WTC11 (cell line): ENCODE measurements around the gene ZNF407.

DNA sequence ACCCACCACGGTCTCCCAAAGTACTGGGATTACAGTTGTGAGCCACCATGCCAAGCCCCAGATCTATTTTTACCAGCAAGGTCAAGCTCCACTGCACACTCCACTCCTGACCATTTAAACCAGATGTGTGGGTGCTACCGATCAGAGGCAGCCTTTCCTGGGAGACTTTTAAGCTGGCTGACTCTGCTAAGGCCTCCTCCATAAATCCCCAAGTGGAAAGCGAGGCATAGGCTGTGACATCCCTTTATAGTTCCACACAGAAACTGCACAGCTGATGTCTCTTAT, 67.6 kb upstream of the CD226 start:
- PRO-cap = no peak

- PRO-cap = no peak
Measured at GRCh38 chr18:70047973-70048310, 100.3 kb upstream of the CD226 start.

GRCh38 chr18:70302099-70302484, 13.2 kb downstream of the SOCS6 start:
- PRO-cap = no peak

GRCh38 chr18:70376682-70377813, 88.2 kb downstream of the SOCS6 start:
- PRO-cap = no peak

DNA sequence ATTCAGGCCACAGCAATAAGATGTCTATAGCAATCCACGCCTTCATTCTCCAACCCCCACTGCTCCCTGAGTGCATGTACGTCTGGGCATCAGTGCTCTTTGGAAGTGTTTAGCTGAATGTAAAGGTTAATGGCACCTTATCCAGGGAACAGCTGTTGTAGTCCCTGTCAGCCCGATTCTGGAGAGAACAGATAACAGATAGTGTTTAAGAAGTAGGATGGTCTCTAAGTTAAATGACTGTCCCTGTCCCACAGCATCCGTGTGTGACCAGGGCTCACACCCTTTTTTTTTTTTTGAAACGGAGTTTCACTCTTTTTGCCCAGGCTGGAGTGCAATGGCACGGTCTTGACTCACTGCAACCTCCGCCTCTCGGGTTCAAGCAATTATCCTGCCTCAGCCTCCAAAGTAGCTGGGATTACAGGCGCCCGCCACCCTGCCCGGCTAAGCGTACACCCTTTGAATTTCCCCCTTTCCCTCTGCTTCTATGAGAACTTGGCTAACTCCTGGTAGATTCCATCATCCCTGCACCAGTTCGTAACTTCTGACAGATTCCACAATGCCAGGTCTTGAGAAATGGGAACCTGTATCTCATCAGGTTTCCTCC, 89.6 kb downstream of the SOCS6 start:
- PRO-cap = no peak

DNA sequence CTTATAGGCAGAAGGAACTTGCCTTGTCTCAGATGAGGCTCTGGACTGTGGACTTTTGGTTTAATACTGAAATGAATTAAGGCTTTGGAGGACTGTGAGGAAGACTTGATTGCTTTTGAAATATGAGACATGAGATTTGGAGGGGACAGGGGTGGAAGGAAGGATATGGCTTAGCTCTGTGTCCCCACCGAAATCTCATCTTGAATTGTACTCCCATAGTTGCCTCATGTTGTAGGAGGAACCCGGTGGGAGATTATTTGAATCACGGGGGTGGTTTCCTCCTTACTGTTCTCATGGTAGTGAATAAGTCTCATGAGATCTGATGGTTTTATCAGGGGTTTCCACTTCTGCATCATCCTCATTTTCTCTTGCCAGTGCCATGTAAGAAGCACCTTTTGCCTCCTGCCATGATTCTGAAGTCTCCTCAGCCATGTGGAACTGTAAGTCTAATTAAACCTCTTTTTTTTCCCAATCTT, 310.5 kb downstream of the SOCS6 start:
- PRO-cap = no peak

DNA sequence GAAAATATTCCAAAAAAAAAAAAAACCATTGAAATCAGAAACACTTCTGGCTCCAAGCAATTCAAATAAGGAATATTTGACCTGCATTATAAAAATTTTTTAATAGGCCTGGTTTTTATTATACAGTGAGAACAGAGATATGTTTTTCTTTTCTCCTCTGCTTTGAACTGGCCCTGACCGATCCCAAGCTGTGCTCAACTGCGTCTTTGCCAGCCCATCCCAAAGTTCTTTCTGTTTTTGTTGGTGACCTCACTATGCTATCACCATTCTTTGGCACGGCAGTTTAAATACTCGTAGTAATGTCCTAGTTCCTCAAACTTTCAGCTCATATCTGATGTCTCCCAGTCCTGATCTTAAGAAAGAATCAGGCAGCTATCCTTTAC, 42.2 kb upstream of the NETO1 start:
- PRO-cap = no peak

DNA sequence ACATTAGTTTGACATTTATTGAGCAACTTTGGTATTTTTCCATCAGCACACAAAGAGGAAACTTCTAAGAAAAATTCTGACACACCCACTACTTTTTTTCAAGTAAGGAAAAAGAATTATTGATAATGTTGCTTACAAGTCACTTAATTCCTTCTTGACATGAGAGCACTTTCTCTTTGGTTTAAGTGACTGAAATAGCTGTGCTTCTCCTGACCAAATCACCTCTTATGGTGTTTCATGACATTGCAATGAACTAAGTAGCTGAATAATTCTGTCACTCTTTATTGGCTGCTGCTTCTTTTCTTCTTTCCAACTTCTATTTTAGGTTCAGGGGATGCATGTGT, 447.5 kb upstream of the NETO1 start:
- PRO-cap = no peak

GRCh38 chr18:74288035-74288546, 3.7 kb downstream of the CYB5A start:
- PRO-cap = no peak

DNA sequence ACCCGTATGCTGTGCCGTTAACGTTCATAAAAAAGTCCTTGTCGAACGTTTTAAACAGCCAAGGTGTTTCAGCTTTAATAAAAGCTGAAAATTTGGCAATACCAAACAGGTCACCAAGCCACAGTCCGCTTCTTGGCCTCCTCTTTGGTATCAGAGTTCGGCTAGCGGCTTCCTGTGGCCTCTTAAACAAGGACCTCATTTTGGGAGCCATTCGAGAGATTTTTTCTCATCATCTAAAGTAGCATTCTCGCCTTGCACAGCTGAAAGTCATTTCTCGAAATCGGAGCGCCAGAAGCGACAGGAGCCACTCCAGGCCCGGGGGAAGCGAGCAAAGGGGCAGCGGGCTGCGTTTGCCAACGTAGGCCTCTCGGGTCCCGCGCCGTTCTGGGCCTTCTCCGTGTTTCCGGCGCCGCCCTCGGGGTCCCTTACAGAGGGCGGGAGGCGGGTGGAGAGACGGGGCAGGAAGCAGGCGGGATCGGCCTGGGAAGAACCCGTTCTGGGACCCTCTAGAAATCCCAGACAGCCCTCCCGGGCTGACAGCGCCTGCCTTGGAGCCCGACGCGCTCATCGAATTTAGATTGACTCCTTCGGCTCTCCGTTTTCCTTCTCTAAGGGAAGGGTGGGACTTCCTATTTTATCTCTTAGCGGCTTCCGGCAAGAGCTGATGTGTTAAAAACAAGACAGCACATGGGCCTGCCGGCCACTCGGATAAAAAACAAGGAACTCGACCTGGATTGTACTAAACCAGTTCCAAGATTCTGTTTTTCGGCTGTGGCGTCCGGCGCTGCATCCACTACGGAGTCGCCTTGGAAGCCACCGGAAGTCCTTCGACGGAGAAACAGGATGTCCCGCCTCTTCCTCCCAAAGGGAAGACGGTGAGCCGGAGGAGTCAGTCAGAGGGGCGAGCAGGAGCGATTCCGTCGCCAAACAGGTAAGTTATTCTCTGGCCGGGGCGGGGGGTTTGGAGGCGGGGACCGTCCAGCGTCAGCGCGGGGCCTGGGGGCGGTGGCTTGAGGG, at the start of gene ZNF407:
Gene ZNF407 (plus strand): TSS at position 864 of the 1,017 bp plus-strand sequence.
- PRO-cap = bidirectional peak, plus-strand start at position 428 of the sequence, minus-strand start at position 386 of the sequence; bidirectional peak, plus-strand start at position 864 of the sequence, minus-strand start at position 829 of the sequence

GRCh38 chr18:74977924-74978450, 231.0 kb downstream of the PTGR3 start:
- PRO-cap = no peak

DNA sequence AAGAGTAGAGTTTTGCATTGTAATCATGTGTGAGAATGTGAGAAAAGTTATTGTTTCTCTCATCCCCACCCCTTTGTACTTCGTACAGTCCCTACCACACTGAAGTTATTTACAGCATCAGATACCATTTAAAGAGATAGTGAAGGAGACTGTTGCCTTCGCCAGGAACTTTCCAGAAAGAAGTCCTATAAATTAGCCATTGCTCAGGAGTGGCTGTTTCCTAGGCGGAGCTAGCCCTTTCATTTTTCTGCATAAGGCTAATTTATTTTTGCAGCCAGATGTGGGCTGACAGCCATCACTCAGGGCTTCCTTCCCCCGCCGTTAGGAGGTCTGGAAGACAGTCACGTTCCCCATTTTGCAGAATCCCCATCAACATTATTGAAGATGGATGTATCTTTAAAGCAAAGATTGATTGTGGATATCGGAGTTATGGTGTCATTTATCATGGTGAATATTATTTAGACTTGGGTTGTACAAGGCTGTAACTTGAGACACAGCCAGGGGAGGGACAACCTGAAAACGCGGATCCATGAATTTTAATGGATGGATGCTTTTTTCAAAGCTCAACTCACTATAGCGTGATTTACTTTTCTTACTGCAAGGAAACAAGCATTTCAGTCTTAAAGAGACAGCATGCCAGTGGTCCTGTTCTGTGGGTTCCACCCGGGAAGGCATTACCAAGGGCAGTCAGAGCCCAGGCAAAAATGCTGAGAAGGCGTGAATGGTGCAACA, 17.2 kb downstream of the TSHZ1 start:
- PRO-cap = no peak

GRCh38 chr18:75280454-75280920, 69.9 kb downstream of the TSHZ1 start:
- PRO-cap = no peak

DNA sequence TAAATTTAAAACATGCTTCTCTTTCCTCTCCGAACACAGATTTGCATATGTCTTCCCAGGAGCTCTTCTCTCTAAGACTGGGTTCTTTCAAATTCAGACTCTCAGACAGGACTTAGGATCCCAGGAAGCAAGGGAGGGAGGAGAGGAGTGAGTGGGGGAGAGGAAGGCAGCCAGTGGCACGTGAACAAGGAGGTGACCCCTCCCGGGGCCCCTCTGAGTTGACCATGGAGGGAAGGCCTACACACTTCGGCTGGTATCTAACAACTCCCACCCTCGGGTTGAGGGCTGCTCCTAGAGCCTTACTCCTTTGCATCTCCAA, 344.3 kb downstream of the ZNF516 start:
- PRO-cap = no peak

DNA sequence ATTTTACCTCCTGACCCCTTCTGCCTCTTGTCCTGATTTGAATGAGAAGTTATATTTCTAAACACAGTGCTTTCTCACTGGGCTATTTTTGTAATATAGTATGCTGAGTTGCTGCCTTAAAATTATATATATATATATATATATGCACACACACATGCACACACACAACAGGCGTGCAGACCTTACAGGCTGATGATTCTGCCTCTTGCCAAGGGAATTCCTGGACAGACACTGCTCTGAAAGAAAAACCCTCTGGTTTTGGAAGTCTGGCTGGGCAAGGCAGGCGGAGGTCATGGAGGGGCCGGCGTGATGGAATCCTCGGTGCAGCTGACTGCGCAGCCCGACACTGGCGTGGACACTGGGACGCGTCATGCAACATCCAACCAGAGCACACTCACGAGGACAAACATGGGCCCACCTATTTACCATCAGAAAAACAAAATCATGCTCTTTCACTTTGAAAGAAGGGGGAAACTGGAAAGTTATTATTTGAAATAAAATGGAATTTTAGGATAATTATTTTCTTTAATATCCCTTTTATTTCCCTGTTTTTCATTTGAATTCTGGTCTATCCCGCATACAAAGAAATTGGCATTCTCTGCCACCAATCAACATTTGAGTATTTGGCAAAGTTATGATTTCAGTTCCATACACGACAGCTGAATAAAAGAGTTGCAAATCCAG, 235.3 kb downstream of the ZNF516 start:
- PRO-cap = no peak

DNA sequence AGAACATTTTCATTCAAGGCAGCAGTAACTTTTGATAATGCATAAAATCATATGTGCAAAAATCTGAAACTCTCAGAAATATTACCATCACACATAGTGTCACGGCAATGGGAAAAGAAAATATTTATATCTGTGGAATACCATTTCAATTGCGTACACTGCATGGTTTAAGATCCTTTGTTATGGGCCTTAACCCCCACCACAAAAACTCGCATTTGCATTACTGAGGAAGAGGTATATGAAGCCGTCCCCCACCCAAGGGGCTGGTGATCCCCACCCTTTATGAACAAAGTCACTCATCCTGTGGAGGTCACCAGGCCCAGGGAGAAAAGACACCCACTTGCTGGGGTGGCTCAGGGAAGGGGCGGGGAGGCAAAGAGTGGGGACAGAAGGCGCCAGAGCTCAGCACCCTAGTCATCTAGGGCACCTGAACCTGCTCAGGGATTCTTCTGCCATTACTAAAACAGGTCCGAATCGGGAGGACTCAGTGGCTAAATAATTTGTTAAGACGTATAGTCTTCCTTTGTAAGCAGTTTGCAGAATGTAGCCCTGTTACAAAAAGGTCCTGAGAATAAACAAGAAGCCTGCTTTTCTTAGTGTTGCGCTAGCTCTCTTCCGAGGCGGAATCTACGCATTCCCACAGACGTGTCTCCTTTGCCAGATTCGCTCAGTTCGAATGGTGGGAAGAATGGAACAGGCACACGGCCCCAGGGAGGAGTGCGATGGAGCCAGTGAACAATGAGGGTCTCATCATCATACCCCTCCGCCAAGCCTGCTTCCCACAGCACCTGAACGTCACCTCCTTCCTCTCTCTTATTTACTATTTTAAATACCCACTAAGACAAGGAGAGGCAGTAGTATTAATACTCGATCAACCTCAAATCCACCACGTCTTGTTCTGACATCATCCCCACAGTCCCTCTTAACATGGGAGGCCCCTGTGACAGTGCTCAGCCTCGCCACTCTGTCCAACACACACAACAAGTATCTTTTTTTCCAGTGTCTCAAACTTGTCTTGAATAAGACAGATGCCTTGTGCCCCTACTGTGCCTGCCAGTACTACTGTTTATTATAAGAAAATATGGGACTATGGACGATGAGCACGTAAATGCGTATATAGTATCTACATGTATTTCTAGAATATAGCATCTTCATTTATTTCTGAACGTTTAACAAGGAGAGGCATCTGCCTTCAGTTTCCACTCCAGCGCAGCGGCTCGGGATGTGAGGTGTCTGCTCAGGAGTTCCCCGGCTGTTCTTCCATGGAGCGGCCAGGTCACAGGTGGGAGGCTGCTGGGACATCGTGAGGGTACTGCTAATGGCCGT, 133.4 kb downstream of the ZNF516 start:
- PRO-cap = no peak

DNA sequence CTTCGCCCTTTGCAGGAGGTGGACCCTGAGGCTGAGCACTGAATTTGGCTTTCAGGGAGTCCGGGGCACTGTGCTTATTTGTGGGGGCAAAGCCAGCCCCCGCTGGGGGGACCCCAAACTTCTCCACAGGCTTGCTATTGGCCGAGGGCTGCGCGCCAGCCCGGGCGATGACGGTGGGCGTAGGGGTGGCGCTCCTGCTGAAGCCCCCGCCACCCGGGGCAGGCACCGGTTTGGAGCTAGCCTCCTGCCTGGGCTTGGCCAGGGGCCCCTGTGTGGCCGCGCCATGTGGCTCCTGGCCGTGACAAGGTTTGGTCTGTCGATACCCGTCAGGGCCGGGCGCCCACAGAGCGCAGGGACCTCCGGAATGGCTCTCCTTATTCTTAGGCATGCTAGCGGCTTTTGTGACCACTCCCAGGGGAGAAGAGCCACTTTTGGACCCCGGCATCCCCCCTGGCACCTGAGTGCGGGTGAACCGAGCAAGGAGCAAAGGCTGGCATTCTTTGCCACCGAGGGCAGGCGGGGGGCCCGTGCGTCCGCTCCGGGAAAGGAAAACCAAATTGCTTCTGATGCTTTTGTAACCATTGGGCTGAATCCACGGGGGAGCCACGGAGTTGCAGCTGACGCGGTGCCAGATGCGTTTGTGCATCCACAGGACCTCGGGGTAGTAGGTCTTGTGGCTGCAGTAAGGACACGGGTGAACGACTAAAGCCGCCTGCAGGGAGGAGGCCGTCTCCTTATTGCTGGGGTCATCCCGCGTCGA, 115.7 kb downstream of the ZNF516 start:
- PRO-cap = no peak

- PRO-cap = no peak
Measured at GRCh38 chr18:76404441-76405196, 90.4 kb downstream of the ZNF516 start.

DNA sequence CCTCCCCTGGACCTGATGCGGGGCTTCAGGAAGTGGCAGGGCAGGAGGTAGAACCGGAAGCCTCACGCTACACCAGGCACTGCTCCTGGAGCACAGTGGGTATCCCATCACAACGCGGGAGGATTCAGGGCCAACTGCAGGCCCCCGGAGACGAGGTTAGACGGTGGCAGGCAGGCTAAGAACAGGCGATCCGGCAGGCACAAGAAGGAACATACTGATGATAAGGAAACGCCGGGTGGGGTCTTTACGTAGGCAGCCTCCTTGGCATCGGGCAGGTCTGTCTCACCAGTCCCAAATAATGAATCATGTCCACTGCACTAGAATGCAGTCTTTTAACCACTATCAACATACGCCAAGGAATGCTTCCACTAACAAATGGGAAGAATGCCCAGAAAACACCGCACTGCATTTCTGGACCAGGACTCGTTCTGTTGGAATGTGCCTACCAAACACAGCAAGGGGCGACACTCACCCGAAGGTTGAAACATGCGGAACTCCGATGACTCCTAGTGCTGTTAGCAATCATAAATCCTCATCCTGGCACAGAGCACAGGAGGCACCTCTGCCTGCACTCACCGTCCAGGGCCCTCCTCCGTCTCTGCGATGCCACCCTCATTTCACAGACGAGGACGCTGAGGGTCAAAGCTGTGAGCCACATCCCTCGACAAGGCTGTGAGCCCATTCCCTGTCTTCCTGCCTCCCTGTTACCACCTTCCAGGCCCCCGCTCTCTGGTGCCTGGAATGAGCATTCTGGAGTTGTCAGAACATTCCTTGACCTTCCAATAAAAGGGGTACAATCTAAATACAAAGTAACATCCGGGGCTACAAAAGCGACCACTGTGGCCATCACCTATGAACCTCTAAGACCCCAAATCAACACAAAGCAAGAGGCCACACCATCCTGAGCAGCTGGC, 35.1 kb downstream of the ZNF516 start:
- PRO-cap = no peak

DNA sequence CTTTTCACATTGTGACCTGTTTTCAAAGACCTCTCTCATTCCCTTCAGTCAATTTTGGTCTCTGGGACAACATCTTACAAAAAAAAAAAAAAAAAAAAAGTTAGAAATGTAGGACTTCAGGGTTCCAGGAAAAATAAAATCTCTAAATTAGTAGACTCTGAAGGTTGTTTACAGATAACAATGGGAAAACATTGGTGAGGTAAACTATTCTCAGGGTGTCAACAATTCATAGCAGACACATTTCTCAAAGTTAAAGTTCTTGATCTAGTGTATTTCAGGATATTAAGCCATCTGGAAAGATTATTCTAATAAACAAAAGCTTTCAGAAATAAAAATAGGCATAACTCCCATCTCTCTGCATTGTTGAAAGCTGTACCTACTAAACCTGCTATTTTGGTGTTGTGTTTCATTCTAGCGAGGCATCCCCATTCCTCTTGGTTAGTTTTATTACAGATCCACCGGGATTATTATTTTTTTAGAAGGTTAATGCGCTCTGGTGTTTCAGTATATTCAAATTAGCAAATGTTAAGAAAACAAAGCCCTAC, 5.5 kb downstream of the ZNF516 start:
- PRO-cap = no peak